ENCODE results near the gene PDE11A.

DNA sequence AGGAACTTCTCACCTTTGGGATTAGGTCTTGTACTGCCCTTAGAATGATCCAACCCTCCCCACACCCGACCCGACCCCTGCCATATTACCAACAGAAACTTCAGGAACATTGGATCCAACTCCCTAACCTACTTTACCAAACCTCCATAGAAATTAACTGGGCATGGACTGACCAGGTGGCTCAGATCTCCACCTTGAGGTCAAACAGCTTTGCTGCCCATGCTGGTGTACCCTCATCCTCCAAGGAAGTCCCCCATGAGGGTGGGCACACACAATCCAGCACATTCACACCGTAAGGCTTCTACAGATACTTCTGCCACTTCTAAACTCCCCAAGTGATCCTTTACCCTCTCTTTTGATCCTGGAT, 21.4 kb downstream of the NFE2L2 start:
- RRBS: no CpG with 5 or more reads among the region's 3 CpGs

- RRBS: 8% methylated on average over 9 of the region's 50 CpGs
Measured at GRCh38 chr2:178072091-178073189, at the start of gene PDE11A. PDE11A (minus strand) TSS chr2:178072777.

GRCh38 chr2:178125423-178126279, 13.4 kb downstream of the RBM45 start:
- RRBS: no CpG with 5 or more reads among the region's 6 CpGs

GRCh38 chr2:178277524-178278344, 83.4 kb downstream of the OSBPL6 start:
- RRBS: no CpG with 5 or more reads among the region's 8 CpGs

DNA sequence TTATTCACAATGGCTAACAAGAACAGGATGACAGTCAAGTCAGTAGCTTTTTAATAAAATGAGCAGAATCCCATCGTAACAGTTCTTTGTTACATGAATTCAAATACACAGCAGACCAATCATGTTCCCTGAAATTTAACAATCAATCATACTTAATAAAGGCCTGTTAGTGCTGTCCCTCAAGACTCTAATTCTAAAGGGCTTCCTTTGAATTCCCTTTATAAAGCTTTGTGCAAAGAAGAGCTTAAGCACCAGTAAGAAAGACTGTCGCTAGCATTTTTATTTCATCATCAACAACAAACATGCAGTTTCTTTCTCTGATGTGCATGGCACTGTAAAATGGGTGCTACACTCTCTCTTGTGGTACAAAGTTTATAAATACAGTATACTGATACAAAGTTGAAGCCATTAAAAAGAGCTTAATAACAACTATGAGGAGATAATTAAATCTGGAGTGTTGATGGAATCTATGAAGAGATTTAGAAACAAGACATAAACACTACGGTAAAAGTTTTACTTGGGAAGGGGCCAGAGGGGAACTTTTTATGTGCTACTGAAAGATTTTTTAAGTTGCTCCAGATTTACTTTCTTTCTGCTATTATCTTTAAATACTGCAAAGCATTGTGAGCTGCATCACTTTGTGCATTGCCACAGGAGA, 19.3 kb downstream of the PRKRA start:
- RRBS: no CpG with 5 or more reads among the region's 3 CpGs

DNA sequence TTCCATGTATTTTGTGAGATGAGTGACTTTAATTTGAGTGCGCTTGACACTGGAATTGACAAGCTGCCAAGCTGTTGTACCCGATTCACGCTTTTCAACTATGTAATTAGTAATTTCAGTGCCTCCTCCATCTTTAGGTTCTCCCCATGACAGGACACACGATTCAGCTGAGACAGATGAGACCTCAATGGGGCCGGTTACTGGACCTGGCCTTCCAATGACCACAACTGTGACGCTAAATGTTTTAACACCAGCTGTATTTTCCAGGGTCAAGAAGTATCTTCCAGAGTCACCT, 67.2 kb downstream of the PLEKHA3 start:
- RRBS: no CpG with 5 or more reads among the region's 6 CpGs

- RRBS: no CpG with 5 or more reads among the region's 5 CpGs
Measured at GRCh38 chr2:178559422-178559781, 79.1 kb downstream of the PLEKHA3 start.

- RRBS: no CpG with 5 or more reads among the region's 11 CpGs
Measured at GRCh38 chr2:178570376-178570979, 90.2 kb downstream of the PLEKHA3 start.

DNA sequence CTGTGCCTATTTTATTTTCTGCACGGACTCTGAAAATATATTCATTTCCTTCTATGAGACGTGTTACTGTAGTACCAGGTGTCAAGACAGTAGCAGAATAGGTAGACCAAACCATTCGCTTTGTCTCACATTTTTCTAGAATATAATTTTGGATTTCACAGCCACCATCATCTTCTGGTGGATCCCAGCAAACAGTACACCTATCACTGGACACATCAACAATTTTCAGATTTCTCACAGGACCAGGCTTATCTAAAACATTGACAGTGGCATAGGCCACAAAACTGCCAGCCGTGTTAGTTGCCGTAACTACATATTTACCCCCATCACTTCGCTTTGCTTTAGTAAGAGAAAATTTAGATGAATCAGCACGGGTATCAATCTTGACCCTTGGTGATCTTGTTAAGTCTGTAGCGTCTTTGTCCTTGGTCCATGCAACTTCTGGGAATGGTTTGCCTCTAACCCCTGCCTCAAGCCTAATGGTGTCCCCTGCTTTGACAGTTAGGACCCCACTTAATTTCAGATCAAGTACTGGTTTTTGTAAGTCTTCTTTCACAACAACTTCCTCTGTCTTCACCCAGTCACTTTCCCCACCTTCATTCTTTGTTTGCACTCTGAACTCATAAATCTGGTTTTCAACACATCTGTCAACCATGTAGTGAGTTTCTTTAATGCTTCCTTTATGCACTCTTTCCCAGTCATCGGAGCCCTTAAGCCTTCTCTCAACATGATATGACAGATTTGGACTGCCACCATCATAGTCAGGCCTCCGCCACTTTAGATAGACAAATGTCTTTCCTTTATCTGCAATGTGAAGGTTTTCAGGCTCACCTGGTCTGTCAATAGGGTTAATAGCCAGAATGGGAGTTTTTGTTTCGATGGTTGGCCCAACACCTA, 108.9 kb downstream of the PLEKHA3 start:
- RRBS: no CpG with 5 or more reads among the region's 11 CpGs

DNA sequence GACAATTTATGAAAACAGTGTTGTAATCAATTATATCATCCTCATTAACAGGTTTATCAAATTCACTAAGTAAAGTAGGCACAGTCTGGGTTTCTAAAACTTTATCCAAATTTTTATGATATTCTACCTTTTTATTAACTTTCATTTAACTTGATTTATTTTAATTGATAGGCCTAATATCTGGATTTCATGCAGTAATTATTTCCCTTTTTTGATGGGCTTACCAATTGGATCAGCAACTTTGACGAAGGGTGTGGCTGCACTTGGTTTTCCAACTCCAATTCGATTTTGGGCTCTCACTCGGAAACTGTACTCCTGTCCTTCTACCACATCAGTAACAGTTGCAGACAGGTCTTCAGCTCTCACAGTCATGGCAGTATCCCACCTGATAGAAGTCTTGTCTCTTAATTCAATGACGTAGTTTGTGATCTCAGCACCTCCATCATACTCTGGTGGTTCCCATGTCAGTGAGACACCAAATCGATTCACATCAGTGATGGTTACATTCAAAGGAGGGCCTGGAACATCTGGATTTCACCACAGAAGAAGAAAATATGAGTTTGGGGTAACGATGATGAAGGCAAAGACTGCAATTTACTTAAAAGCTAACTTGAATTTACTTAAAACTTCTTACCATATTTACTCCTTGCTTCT, 137.4 kb downstream of the PLEKHA3 start:
- RRBS: no CpG with 5 or more reads among the region's 6 CpGs

DNA sequence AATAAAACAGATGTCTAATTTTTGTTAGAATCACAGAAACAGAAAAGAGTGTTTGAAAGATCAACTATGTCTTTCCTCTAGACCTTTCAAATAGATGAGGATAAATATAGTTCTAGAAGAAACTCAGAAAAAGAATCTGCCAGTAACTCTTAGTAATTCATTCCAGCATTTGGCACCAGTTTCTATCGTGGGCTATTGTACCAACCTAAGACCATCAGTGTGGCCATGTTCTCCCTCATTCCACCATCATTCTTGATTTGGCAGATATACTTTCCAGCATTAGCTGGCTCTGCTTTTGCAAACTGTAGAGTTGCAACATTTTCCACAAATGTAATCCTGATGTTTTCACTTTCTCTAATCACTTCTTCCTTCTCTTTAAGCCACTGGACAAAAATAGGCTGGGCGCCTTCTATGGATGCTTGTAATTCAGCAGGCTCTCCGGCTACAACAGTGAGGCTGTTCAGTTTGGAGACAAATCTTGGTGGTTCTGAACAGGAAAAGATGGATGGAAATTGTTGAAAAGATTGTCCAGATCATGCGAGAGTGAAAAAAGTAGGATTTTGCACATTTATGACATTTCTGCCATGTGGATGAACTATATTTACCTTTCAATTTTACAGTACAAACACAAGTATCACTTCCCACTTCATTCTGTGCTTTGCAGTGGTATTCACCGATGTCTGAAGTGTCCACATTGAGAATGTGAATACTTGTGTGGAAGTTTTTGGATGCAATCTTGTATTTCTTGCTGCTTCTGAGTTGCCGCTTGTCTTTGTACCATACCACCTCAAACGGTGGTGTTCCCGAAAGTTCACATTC, 81.9 kb downstream of the TTN start:
- RRBS: no CpG with 5 or more reads among the region's 8 CpGs

GRCh38 chr2:179860092-179860718, 1.2 kb downstream of the ZNF385B start:
- RRBS: no CpG with 5 or more reads among the region's 18 CpGs

DNA sequence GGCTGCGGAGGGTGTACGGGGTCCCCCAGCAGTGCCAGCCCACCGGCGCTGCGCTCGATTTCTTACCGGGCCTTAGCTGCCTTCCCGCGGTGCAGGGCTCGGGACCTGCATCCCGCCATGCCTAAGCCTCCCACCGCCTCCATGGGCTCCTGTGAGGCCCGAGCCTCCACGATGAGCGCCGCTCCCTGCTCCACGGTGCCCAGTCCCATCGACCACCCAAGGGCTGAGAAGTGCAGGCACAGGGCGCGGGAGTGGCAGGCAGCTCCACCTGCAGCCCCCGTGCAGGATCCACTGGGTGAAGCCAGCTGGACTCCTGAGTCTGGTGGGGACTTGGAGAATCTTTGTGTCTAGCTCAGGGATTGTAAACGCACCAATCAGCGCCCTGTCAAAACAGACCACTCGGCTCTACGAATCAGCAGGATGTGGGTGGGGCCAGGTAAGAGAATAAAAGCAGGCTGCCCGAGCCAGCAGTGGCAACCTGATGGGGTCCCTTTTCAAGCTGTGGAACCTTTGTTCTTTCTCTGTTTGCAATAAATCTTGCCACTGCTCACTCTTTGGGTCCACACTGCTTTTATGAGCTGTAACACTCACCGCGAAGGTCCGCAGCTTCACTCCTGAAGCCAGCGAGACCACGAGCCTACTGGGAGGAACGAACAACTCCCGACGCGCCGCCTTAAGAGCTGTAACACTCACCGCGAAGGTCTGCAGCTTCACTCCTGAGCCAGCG, 288.7 kb upstream of the UBE2E3 start:
- RRBS: no CpG with 5 or more reads among the region's 39 CpGs

DNA sequence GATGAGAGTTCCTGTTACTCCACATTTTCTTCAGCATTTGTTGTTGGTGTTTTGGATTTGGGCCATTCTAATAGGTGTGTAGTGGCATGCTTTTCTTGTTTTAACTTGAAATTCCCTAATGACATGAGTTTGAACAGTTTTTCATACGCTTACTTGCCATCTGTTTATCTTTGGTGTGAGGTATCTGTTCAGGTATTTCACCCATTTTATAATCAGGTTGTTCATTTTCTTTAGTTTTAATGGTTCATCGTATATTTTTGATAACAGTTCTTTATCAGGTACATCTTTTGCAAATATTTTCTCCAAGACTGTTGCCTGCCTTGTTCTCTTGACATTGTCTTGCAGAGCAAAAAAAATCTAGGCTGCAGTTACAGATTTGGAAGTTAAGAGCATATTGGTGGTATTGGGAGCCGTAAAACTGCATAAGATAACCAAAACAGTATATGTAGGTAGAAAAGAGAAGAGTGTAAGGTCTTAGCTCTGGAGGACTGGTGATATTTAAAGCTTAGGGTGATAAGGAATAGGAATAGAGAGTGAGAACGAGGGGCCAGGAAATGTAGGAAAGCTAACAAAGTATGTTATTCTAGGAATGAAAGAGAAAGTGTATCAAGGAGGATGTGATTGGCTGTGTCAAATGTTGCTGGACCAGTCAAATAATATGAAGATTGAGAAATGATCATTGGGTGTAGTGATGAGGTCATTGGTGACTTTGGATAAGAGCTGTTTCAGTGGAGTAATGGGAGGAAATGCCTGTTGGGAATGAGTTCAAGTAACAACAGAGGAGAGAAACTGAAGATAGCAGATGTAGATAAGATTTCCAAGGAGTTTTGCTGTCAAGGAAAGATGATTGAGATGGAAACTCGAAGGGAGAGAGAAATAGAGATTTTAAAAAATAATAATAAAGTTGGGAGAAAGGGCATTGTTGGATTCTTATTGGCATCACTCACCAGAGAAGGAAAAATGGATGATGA, 74.2 kb downstream of the UBE2E3 start:
- RRBS: no CpG with 5 or more reads among the region's 5 CpGs

- RRBS: no CpG with 5 or more reads among the region's 5 CpGs
Measured at GRCh38 chr2:181307450-181307962, 149.7 kb upstream of the ITGA4 start.

GRCh38 chr2:181779969-181781113, 100.0 kb upstream of the NEUROD1 start:
- RRBS: no CpG with 5 or more reads among the region's 1 CpG

- RRBS: no CpG with 5 or more reads among the region's 3 CpGs
Measured at GRCh38 chr2:181898698-181899305, 7.3 kb downstream of the ITPRID2 start.

DNA sequence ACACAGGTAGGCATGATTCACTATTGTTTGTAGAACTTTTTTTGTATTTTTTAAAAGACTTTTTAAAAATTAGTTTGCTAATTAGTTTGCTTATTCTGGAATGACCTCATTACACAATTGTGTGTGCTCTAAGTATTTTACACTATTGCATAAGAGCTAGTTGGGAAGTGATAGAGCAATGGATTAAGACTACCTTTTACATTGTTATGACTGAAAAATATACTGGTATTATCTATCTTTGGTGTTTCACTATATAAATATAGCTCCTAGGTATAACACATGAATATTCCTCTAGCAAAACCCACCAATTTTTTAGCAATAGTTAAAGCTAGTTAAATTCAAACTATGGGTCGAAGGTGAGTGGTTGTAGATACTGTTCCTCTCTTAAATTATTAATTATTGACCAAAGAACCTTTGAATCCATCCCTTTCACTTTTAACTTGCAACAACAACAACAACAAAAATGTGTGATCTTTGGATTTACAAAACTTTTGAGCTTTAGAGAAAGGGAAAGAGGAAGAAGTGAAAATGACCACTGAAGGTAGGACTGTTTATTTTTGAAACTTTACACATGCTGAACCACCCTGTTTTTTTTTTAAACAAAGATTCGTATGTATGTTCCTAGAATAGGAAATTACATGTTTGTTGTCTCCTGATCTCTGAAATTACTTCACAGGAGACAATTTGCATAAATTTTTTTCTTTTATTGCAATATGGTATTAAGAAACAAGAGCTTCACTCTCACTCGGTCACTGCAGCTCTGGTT, 18.7 kb downstream of the ITPRID2 start:
- RRBS: no CpG with 5 or more reads among the region's 3 CpGs

GRCh38 chr2:182522126-182522990, 95.5 kb upstream of the PDE1A start:
- RRBS: no CpG with 5 or more reads among the region's 10 CpGs

GRCh38 chr2:182584249-182584534, 131.9 kb upstream of the DNAJC10 start:
- RRBS: no CpG with 5 or more reads among the region's 2 CpGs

Data from non-pigmented ciliary epithelial cell (primary cell).